Breast (tissue), 4 donors: Measurements from ENCODE around the genes DNAJC30 and GTF2IRD1.

DNA sequence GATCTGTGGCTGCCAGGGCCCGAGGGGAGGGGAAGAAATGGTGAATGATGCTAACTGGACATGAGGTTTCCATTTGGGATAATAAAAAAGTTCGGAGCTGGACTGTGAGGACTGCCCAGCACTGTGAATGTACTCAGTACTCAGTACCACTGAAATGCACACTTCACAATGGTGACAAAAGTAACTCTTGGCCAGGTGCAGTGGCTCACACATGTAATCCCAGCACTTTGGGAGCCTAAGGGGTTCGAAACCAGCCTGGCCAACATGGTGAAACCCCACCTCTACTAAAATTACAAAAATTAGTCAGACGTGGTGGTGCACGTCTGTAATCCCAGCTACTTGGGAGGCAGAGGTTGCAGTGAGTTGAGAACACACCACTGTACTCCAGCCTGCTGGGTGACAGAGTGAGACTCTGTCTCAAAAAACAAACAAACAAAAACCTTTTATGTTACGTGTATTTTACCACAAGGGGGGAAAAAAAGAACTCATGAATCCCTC, 13.1 kb upstream of the BAZ1B start:
- PRO-cap, 3 experiments, result no peak in any of the 3 experiments
- RRBS, result no CpG with 5 or more reads among the region's 6 CpGs

DNA sequence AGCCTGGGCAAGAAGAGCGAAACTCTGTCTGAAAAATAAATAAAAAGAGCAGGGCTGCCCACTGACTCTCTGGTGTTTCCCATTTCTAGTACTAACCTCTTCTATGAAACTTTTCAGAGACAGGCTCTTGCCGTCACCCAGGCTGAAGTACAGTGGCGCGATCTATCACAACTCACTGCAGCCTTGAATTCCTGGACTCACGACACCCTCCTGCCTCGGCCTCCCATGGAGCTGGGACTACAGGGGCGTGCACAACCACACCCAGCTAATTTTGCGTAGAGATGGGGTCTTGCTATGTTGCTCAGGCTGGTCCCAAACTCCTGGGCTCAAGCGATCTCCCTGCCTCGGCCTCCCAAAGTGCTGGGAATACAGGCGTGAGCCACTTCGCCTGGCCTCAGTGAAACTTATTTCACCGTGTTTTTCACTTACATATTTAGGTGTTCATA, 812 bp downstream of the TBL2 start:
- PRO-cap, 3 experiments, result no peak in any of the 3 experiments
- RRBS, result no CpG with 5 or more reads among the region's 13 CpGs

DNA sequence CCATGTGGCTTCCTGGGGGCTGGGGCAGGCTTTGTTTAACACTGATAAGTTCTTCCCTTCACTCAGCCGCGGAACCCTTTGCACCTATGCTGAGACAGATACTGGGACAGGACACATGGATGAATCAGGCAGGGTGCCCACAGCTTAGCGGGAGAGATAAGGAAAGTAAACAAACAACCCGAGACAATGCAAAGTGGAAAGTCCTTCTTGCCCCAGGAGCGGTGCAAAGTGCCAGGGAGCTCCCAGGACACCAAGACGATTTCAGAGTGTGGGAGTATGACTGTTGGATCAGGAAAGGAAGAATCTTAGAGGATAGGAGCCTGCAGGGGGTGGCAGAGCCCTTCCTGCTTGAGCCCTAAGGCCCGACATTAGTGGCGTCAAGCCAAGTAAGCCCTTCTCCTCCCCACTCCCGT, 11.6 kb downstream of the MLXIPL start:
- PRO-cap, 3 experiments, result no peak in any of the 3 experiments
- RRBS, result no CpG with 5 or more reads among the region's 9 CpGs

GRCh38 chr7:73683304-73683522, at the start of gene DNAJC30:
Gene DNAJC30, minus strand, starts transcription at chr7:73683453.
- PRO-cap, 3 experiments, result peak in 3 of 3 experiments; most common minus-strand start chr7:73683418 (in 3)
- RRBS, result 5% methylated on average over 3 of the region's 13 CpGs

- PRO-cap, 3 experiments, result peak in 3 of 3 experiments; most common plus-strand start chr7:73822720 (in 3); most common minus-strand start chr7:73822539 (in 2)
- RRBS, result 19% methylated on average over 3 of the region's 18 CpGs
These were observed 8.3 kb upstream of the CLDN4 start for GRCh38 chr7:73822226-73823077.

DNA sequence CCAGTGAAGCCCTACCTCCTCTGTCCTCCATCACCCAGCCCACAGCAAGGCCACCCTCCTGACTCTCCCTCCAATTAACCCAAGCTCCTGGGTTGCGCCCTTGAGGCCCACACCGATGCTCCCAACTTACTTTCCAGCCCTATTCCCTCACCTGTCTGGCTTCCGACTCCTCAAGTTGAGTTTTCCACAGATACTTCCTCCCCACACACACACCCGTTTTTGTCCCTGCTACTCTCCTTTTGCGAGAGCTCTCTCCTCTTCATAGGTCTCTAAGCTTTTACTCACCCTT, 7.8 kb upstream of the CLDN4 start:
- PRO-cap, 3 experiments, result no peak in any of the 3 experiments
- RRBS, result no CpG with 5 or more reads among the region's 5 CpGs

DNA sequence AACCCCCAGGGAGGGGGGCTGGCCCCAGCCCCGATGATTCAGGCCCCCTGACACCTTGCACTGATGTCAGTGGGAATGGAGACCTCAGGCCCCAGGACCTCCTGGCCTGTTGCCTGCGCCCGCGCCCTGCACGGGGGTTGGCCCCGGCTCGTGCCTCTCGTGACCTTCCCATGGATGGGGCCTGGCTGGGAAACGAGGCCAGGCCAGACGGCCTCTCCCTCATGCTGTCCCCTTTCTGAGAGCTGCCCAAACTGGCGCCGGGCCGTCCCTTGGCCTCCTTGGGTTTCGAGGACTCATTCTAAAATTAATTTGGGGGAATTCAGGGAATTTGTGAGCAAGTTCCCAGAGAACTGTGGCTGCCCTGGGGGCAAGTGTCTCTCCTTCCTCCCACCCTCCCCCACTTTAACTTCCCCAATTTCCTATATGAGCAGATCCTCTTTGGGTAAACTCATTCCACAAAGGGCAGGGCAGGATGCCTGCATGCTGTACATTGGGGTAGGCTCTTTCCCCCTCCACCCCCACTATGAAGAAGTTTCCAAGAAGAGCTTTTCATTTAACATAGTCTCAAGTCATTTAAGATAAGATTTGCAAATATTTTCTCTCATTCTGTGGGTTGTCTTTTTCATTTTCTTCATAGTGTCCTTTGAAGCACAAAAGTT, 34.3 kb downstream of the TMEM270 start:
- PRO-cap, 3 experiments, result no peak in any of the 3 experiments
- RRBS, result 20% methylated on average over 2 of the region's 14 CpGs

DNA sequence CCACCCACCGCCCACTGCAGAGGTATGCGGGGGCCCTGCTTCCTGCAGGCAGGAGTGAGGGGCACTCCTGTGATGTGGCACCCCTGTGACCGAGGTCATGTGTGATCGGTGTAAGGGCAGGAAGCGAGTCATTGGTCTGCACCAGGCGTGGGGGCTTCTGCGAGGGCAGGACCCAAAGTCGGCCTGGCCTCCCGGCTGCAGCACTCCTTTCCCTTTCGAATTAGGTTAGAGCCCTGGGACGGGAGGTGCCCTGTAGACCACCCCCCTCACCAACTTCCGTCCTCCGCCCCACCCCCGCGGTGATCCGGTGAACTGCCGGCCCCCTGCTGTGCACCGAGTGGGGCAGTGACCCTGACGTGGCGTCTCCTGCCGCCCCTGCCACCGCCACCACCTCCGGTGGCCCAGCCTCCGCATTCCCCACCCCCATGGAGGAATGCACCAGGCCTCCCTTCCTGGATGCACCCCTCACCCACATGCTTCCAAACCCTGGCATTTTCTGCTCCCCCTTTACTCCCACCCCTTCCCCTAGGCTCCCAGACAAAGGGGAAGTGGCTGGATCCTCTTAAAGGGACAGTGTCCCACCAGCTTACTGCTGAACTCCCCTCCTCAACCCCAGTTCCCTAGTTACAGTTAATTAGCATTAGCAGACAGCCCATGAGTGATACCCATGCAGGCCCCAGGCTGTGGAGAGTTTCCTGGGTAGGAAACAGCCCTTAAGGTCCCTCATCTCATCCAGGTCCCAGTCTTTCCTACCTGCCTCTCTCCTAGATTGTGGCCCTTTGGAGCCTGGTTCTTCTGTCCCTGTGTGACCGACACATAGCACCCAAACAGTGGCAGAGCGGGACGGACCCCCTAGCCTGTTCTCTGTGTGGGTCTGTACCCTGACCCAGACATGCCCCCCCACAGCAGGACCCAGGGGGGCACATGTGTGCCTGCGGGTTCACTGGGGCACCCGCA, 11.1 kb downstream of the LIMK1 start:
- PRO-cap, 3 experiments, result peak in 1 of 3 experiments; most common minus-strand start position 217 of the sequence (in 1)
- RRBS, result 5% methylated on average over 13 of the region's 29 CpGs

- PRO-cap, 3 experiments, result no peak in any of the 3 experiments
- RRBS, result no CpG with 5 or more reads among the region's 5 CpGs
These were observed 685 bp downstream of the LAT2 start for GRCh38 chr7:74210490-74210892.

DNA sequence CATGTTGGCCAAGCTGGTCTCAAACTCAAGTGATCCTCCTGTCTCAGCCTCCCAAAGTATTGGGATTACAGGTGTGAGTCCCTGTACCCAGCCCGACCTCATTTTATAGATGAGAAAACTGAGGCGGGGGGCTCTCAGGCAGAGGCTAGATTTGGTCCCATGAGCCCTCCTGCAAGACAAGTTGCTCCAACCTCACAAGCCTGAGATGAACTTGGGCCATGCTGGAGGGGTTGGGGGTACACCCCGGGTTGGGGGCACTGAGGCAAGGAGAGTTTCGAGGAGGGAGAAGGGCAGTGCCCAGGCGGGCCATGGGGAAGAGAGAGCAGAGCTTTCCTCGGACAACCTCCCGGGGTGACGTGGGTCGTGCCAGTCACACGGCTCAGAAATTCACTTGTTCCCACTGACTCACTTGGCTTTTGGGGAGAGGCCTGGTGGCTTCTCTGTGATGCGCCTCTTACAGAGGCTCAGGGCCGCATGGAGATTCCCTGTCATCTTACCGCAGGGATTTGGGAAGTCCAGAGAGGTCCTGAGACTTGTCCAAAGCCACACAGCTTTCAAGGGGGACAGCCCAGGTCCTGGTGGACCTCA, 2.8 kb downstream of the LAT2 start:
- PRO-cap, 3 experiments, result no peak in any of the 3 experiments
- RRBS, result 88% methylated on average over 4 of the region's 13 CpGs

DNA sequence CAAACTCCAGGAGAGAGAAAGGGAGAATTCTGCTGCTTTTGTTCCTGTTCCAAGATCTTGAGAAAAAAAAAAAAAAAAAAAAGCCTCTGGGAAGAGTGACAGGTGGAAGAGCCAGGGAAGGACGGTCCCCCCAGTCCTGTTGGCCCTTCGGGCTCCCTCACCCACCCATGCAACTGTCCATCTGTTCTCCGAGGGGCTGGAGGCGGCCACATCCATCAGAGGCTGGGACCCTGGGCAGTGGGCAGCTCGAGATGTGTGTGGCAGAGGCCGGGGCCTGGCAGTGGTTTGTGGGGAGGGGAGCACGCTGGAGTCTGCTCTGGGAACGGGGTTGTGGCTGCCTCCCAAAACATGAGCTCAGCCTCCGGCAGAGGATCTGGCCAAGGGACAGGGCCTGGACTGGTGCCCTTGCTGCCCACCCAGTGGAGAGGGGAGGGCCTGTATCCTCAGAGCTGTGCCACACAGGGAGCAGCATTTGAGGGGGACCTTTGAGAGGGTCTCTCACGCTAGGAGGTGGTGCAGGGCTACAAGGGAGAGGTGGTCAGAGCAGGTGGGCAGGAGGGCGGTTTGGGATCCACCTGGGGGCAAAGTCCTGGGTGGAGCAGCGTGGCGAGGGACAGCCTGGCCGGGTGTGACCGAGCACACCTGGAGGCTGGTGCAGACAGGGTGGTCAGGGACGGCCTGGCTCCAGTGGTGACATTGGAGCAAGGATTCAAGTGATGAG, 35.7 kb downstream of the CLIP2 start:
- PRO-cap, 3 experiments, result no peak in any of the 3 experiments
- RRBS, result 2% methylated on average over 3 of the region's 16 CpGs

- PRO-cap, 3 experiments, result no peak in any of the 3 experiments
- RRBS, result 97% methylated on average over 11 of the region's 57 CpGs
These were observed 49.2 kb downstream of the CLIP2 start for GRCh38 chr7:74338179-74339077.

DNA sequence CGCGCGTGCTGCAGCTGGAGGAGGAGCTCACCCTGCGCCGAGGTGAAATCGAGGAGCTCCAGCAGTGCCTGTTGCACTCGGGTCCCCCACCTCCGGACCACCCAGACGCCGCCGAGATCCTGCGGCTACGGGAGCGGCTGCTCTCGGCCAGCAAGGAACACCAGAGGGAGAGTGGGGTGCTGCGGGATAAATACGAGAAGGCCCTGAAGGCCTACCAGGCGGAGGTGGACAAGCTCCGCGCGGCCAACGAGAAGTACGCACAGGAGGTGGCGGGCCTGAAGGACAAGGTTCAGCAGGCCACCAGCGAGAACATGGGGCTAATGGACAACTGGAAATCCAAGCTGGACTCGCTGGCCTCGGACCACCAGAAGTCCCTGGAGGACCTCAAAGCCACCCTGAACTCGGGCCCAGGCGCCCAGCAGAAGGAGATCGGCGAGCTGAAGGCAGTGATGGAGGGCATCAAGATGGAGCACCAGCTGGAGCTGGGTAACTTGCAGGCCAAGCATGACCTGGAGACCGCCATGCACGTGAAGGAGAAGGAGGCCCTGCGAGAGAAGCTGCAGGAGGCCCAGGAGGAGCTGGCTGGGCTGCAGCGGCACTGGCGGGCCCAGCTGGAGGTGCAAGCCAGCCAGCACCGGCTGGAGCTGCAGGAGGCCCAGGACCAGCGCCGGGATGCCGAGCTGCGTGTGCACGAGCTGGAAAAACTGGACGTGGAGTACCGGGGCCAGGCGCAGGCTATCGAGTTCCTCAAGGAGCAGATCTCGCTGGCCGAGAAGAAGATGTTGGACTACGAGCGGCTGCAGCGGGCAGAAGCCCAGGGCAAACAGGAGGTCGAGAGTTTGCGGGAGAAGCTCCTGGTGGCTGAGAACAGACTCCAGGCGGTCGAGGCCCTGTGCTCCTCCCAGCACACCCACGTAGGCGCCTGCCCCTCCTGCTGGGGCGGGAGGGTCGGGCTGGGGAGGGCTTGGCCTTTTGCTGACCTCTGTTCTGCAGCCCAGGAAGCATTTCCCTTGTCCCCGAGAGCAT, 77.5 kb upstream of the GTF2IRD1 start:
- PRO-cap, 3 experiments, result no peak in any of the 3 experiments
- RRBS, result 84% methylated on average over 6 of the region's 60 CpGs

GRCh38 chr7:74453265-74454223, at the start of gene GTF2IRD1:
Gene GTF2IRD1, plus strand, starts transcription at chr7:74453906.
- PRO-cap, 3 experiments, result peak in 3 of 3 experiments; most common plus-strand start chr7:74453856 (in 3); most common minus-strand start chr7:74453717 (in 3)
- RRBS, result 1% methylated on average over 47 of the region's 83 CpGs

DNA sequence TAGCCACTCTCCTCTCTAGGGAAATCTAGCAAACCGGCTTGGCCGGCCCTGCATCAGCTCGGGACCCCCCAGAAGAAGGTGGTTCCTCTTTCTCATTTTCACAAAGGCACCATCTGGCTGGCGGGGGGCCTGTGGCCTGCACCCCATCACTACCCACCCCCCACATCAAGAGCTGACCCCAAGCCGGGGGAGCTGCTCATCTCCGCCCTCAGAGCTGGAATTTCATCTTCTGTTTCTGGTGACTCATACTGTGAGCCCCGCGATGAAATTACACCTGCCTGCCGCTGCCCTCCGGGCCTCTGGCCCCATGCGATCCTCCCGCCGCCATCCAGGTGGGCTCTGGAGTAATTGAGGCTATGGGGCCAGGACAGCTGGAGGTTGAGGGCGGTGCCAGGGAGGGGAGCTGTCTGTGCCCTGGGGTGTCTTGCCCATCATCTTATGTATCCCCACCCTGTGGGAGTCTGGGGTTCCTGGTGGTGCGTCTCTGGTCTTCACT, 8.9 kb downstream of the GTF2IRD1 start:
- PRO-cap, 3 experiments, result no peak in any of the 3 experiments
- RRBS, result 55% methylated on average over 6 of the region's 15 CpGs

- PRO-cap, 3 experiments, result no peak in any of the 3 experiments
- RRBS, result no CpG with 5 or more reads among the region's 8 CpGs
These were observed 19.0 kb downstream of the GTF2IRD1 start for GRCh38 chr7:74472695-74473165.

DNA sequence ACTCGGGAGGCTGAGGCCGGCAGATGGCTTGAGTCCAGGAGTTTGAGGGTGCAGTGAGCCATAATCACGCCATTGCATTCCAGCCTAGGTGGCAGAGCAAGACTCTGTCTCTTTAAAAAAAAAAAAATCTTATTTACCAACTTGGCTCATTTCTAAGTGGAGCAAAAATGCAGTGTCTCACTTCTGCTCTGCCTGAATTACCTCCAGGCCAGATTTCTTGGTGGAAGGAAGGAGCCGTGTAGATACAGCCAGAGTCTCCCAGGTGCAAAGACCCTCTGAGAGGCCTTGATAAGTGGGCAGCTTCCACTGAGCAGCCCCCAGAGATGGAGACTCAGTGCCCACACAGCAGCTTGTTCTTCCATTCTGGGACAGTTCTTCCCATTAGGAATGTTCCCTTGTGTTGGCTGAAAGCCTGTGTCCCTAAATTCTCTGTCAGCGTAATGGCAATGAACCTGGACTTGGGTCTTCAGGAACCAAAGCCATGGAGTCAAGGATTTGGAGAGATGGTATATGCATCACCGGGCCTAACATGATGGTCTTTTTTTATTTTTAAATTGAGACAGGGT, 30.1 kb downstream of the GTF2IRD1 start:
- PRO-cap, 3 experiments, result no peak in any of the 3 experiments
- RRBS, result no CpG with 5 or more reads among the region's 6 CpGs

- PRO-cap, 3 experiments, result no peak in any of the 3 experiments
- RRBS, result no CpG with 5 or more reads among the region's 36 CpGs
These were observed 23.7 kb downstream of the TRIM73 start for GRCh38 chr7:75418828-75419896.

- PRO-cap, 3 experiments, result no peak in any of the 3 experiments
- RRBS, result no CpG with 5 or more reads among the region's 18 CpGs
These were observed 24.6 kb downstream of the TRIM73 start for GRCh38 chr7:75419897-75420585.

- PRO-cap, 3 experiments, result no peak in any of the 3 experiments
- RRBS, result no CpG with 5 or more reads among the region's 15 CpGs
These were observed 19.0 kb downstream of the SPDYE5 start for GRCh38 chr7:75510950-75511654.